Thoracic aorta (tissue), 1 donor: ENCODE measurements around the genes GNAT1 and ACY1.

DNA sequence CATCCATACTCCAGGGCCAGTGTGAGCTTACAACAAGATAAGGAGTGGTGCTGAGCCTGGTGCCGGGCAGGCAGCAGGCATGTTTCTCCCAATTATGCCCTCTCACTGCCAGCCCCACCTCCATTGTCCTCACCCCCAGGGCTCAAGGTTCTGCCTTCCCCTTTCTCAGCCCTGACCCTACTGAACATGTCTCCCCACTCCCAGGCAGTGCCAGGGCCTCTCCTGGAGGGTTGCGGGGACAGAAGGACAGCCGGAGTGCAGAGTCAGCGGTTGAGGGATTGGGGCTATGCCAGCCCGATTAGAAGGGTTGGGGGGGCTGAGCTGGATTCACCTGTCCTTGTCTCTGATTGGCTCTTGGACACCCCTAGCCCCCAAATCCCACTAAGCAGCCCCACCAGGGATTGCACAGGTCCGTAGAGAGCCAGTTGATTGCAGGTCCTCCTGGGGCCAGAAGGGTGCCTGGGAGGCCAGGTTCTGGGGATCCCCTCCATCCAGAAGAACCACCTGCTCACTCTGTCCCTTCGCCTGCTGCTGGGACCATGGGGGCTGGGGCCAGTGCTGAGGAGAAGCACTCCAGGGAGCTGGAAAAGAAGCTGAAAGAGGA, at the start of gene GNAT1:
Gene GNAT1 (plus strand): TSS at position 424 of the 604 bp plus-strand sequence.
- RAMPAGE, long total RNA, result no peak

- RAMPAGE, long total RNA, result no peak
Observed at GRCh38 chr3:50220978-50221674, 14.9 kb upstream of the GNAI2 start.

- RAMPAGE, long total RNA, result no peak
Observed at GRCh38 chr3:50242106-50242505, 6.1 kb downstream of the GNAI2 start.

DNA sequence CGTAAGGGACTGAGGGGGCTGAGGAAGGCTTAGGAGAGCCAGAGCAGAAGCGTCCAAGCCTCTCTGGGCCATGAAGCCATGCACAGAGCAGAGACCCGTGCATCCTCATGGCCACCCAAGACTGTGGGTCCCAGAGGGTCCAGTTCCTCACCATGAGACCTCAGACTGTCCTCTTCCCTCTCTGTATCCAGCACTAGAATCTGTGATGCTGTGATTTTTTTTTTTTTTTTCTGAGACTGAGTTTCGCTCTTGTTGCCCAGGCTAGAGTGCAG, 8.7 kb downstream of the GNAI2 start:
- RAMPAGE, long total RNA, result no peak

- RAMPAGE, long total RNA, result no peak
Observed at GRCh38 chr3:50259422-50259715, 9.6 kb upstream of the SEMA3B start.

DNA sequence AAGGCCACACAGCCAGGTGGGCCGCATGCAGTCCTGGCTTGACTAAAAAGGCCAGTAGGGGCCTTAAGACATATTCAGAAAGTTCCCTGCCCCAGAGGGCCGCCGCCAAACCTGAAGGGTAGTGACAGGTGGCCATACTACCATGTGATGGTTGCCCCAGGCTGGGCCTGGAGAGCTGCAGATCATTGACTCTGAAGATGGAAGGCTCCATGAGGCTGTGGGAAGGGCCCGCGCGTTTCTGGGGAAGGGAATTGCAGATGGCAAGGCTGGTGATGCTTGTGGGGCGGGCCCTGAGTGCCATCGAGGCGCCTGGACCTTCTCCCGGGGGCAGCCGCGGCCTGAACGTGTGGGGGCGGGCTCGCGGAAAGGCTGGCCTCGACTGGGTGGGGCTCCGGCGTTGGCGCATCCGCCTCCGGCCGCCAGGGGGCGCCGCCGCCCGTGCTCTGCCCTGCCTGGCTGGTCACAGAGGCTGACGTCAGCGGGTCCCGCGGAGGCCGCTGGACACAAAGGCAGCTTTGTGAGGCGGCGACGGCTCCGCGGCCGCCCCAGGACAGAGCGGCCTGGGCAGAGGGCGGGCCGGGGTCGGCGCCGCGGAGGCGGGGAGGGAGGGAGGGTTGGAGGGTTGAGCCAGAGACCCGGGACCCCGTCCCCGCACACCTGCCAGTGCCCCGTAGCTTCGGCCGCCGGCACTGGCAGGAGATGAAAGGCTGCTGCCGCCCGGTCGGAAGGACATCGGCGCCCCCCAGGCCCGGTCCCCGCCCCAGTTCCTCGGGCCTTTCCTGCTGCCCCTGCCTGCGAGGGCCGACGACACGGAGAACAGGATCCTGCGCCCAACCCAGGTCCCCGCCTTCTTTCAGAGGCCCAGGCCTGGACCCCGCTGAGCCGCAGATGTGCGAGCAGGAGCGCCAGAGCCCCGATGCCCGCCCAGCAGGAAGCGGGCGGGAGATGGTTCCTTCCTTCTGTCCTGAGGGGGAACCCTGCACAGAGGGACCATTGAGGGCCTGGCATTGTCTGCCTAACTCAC, 8.9 kb upstream of the SEMA3B start:
- RAMPAGE, long total RNA, result no peak

DNA sequence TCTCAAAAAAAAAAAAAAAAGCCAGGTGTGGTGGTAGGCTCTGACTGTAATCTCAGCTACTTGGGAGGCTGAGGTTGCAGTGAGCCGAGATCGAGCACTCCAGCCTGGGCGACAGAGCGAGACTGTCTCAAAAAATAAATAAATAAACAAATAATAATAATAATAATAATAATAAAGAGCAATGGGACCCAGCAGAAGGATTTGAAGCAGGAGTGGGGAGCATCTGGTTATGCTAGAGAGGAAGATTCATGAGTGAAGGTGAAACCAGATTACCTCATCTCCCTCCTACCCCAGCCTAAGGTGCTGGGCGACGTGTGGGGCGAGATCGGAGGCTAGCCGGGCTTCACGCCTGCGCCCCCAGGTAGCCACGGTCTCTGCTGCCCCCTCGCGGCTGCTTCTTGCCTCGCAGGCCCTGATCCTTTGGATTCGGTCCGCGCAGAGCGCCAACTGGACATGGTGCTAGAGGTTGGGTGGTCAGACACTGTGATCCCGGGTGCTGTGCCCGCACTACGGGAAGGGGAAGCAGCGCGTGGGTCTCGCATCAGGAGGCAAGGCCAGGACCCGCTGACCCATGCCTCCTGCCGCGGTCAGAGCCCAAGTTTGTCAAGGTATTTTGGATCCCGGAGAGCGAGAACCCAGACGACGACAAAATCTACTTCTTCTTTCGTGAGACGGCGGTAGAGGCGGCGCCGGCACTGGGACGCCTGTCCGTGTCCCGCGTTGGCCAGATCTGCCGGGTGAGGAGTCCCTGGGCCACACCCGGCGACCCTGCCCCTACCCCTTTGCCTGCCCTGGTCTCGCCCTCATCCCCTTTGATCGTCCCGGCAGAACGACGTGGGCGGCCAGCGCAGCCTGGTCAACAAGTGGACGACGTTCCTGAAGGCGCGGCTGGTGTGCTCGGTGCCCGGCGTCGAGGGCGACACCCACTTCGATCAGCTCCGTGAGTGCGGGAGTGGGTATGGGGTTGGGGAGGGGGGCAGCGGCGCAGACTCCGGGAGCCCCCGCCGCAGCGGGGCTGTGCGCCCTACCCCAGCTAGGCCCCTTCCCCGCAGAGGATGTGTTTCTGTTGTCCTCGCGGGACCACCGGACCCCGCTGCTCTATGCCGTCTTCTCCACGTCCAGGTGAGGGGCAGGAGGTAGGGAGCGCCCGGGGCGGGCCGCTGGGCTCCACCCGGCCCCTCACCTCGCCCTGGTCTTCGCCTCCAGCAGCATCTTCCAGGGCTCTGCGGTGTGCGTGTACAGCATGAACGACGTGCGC, 4.2 kb downstream of the SEMA3B start:
- RAMPAGE, long total RNA, result no peak

DNA sequence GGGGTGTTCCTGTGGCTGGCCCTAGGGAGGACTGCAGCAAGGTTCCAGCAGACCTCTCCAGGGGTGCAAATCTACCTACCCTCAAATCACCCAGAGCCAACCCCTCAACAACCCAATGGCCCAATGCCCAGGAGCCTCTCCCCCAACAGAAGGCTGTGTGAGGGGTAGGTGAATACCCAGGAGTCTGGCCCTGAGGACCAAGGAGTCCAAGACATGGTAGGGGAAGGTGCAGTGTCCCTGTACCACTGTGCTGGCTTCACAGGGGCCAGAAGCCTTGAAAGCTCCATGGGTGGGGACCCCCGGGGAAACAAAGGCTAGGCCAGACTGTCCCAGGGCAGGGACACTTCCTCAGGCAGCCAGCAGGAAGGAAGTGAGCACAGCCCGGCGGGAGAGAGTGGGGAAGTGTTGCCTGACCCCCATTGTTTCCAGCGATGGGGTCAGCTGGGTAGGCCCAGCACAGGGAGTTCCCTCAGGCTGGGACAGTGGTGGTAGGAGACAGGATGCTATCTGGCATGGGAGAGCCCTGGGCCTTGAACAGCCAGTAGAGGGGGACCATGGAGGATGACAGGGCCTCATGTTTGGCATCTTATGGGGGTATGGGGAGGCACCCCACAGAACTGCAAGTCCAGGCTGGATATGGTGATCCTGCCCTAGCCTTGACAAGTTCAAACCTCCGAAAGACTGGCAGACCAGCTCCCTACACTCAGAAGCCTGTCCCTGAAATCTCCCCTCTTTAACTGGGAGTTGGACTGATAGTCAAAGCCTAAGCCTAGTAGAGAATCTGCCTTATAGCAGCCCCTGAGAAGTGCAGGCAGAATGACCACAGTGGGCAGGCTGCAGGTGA, 1.1 kb upstream of the HYAL2 start:
- RAMPAGE, long total RNA, result no peak

DNA sequence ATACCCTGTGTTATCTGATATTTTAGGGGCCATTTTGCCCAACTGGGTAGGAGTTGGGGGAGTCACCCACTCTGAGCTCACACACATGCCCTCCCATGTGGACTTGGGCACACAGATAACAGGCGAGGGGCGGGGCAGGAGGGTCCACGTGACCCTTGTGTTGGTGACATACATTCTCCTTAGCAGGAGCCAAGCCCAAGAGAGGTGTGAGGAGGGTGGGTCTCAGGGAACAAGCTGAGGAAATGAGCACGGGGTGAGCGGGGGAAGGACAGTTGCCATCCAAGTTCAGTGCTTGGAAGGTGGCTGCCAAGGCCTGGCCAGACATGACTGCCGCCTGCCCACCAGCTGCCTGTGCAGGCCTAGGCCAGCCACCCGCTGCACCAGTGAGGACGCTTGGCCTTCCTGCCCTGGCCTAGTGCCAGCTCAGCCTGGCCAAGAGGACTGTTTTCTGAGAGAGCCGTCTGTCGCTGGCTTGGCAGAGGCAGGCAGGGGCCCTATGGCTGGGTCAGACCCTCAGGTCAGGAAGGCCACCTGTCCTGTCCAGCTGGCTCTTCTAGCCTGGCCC, 31.3 kb upstream of the TMEM115 start:
- RAMPAGE, long total RNA, result no peak

- RAMPAGE, long total RNA, result no peak
Observed at GRCh38 chr3:50517970-50518564, 14.6 kb upstream of the CACNA2D2 start.

- RAMPAGE, long total RNA, result no peak
Observed at GRCh38 chr3:50616016-50616355, 965 bp upstream of the MAPKAPK3 start.

- RAMPAGE, long total RNA, result start-site peak on the plus strand at chr3:50645454-50645774, 10 reads; start-site peak on the plus strand at chr3:50645948-50646163, 5 reads
Observed at GRCh38 chr3:50645365-50646306, 28.7 kb downstream of the MAPKAPK3 start.

DNA sequence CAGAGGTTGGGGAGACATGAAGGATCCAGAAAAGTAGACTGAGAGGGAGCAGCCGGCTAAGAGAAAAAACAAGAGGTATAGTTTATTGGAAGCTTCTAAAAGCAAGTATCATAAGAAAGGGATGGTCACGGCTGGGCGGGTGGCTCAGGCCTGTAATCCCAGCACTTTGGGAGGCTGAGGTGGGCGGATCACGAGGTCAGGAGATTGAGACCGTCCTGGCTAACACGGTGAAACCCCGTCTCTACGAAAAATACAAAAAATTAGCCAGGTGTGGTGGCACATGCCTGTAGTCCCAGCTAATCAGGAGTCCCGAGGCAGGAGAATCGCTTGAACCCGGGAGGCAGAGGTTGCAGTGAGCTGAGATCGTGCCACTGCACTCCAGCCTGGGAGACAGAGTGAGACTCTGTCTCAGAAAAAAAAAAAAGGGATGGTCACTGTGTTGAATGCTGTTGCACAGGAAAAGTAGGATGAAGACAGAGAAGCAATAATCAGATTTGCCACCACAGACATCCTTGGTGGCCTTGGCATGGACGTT, 12.6 kb upstream of the DOCK3 start:
- RAMPAGE, long total RNA, result no peak

DNA sequence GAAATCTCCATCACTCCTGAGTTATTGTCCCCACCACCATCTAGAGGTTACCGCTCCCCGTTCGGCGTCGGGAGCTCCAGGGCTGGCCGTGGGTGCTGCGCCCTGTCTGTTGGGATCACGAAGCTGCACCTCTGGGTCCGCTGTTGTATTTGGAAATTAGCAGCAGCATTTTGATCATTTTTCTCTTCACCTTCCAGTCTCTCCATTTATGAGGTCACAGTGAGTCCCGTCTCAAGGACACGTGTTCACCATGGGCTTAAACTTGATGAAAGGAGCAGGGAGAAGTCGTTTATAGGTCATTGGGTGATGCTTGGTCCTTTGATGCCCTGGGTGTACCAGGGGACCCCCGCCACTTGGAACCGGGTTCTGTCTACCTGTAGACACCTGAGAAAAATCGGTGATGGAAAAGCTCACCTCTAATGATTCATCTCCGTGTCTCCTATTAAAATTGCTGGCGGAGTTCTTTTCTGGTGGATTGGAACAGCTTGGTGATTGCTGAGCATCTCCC, 646 bp downstream of the MANF start:
- RAMPAGE, long total RNA, result no peak

- RAMPAGE, long total RNA, result no peak
Observed at GRCh38 chr3:51671715-51672407, 809 bp downstream of the TEX264 start.

DNA sequence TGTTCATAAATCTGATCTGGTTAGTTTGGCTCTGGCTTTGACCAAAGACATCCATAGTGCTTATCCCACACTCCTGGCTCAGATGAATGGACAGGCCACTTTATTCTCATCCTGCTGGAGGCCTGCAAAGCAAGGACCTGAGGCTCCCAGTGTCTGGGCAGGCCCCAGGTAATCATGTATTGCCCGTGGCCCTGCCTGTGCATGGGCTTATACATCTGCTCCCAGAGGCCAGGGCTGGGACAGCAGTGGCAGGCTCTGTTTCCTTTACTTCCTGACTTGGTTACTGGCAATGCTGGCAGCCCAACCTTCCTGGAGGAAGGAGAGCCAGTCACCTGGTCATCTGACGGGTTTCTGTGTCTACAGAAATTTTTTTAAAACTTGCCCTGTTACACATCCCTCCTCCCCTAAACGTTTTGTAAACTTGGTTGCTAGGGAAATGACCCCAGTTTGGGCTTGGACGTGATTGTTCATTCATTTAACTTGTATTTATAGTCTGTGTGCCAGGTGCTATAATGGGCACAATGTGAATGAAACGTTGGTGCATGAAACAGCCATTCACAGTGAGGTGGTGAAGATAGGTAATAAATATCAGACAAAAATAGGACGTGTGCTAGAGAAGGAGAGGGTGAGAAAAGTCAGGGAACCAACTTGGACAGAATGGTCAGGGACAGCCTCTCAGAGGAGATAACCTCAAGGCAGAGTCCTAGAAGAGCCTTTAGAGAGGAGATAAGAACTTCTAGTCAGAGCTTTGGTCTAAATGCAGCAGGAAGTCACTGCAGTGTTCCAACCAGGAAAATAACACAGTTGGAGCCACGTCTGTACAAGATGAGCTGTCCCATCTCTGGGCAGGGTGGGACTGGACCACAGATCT, 14.0 kb downstream of the TEX264 start:
- RAMPAGE, long total RNA, result no peak

DNA sequence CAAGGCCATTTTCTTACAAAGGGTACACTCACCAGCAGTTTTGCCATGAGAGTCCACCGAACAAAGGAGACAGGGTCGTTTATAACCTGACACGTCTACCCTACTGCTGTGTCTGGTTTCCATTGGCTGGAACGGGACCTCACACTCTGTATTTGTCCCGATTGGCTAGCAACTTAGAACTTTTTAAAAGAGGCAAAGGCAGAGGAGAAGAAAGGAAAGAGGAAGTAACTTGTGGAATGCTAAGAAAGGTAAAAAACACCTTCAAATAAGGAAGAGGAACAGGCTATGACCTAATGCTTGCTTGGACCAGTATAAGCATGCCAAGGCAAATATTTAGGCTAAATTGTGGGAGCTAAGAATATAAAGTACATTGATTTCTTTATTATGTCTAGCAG, 24.6 kb downstream of the IQCF6 start:
- RAMPAGE, long total RNA, result no peak

DNA sequence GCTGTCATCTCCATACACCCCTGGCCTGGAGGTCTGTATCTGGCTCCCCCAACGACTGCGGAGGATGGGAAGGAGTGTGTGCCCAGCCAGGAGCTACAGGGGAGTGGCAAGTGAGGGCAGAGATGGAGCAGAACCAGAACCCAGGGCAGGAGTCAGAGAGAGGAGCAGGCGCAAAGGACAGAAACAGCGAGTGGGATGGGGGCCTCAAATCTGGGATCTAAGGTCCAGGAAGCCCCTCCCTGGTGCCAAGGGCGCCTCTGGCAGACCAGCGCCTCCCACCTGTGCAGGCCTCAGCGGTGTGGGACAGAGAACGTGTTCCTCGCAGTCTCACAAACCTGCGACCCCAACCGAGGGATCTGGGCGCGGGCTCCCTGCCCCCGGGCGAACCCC, 366 bp downstream of the PCBP4 start:
- RAMPAGE, long total RNA, result no peak

GRCh38 chr3:51982735-51983827, at the start of gene ACY1:
TSS of gene ACY1 (plus strand) at chr3:51983535.
- RAMPAGE, long total RNA, result start-site peak on the plus strand at chr3:51983447-51983492, 22 reads

GRCh38 chr3:52209962-52211029, 12.3 kb downstream of the ALAS1 start:
- RAMPAGE, long total RNA, result no peak